ENCODE measurements around the genes RAD54L2 and ABHD14B.

- PRO-cap, 2 experiments, result peak in 2 of 2 experiments; most common plus-strand start chr3:51499445 (in 2); most common minus-strand start chr3:51499258 (in 1)
Observed at GRCh38 chr3:51498862-51499768, 700 bp downstream of the DCAF1 start.

DNA sequence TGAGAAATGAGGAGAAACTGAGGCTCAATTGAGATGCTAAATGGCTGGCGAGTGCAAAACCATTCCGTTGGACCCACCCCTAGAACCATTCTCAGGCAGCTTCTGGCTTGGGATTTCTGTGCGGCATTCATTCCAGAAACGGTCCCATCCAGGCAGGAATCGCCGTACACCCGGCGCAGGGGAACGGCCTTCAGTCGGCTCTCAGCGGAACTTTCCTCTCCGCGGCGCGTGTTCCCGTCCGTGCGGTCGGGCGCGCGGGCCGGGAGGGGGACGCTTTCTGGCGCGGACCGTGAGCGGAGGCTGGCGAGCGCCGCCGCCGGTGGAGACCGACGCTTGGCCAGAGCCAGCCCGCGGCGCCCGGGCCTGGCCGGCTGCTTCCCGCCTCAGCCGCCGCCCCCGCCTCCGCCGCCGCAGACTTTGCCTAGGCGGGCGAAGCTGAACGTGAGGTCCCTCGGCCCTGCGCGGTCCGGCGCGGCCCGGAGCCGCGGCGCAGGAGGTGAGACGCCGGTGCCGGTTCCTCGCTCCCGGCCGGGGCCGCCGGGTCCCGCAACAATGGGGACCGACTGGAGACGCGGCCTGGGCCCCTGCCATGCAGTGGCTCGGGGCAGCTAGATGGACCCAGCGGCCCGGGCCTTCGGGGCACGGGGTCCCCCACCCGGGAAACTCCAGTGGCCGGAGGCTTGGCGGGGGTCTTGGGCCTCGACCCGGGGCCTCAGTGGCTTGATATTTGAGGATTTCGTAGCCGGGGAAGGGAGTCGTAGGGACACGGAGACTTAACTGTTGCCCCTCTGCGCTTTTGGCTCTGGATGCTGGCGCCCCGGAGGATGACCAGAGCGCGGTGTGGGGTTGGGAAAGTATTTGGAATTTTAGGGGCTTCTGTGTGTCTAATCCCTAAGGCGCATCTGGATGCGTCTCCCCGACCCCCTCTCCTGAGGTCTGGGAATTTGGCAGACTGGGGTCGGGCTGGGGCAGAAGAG lies at the start of gene RAD54L2:
Gene RAD54L2 (plus strand): TSS at position 300 of the 977 bp plus-strand sequence.
- PRO-cap, 2 experiments, result peak in 2 of 2 experiments; most common plus-strand start position 297 of the sequence (in 2); most common minus-strand start position 203 of the sequence (in 2)

GRCh38 chr3:51754424-51754818 lies 24.6 kb downstream of the IQCF6 start:
- PRO-cap, 2 experiments, result no peak in any of the 2 experiments

- PRO-cap, 2 experiments, result no peak in any of the 2 experiments
Observed at GRCh38 chr3:51963737-51964886, 3.1 kb downstream of the PCBP4 start.

DNA sequence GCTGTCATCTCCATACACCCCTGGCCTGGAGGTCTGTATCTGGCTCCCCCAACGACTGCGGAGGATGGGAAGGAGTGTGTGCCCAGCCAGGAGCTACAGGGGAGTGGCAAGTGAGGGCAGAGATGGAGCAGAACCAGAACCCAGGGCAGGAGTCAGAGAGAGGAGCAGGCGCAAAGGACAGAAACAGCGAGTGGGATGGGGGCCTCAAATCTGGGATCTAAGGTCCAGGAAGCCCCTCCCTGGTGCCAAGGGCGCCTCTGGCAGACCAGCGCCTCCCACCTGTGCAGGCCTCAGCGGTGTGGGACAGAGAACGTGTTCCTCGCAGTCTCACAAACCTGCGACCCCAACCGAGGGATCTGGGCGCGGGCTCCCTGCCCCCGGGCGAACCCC lies 366 bp downstream of the PCBP4 start:
- PRO-cap, 2 experiments, result peak in 2 of 2 experiments; most common plus-strand start position 247 of the sequence (in 2)

DNA sequence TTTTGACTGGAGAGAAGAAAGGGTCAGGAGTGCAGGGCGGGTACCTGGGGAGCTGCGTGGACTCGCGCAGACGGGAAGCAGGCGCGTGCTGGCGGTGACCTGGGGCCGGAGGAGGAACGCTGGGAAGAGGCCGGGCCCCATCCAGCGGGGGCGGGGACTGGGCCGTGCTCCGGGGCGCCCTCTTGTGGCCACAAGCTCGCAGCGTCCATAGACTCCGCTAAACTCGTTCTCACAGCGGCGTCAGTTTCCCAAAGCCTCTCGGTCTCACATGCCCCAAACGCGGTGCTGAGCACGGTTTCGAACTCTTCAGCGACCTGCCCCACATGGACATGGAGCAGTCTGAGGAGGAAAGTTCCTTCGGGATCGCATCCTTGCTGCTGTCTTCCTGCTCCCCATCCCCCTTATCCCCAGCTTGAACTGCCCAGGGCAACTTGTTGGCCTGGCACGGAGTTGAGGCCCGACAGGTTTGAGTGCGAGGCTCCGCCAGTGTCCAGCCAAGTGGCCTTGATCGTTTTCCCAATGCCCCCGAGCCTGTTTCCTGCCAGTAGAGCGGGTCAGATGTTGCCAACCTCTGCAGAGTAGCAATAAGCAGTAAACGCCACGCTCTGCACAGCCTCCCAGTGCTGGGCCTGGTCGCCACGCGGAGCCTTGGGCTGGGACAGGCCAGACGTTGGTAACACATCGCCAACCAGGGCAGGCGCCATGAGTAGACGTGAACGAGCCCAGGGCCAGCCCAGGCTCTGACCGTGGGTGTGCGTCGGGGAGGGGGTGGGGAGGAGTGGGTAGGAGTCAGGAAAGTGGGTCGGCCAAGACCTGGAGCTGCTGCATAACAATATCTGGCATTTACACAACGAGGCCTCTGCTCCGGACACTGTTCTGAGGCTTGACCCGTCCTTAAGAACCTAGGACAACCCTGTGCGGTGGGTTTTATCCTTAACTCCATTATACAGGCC lies at the start of gene ABHD14B:
Gene ABHD14B (minus strand): TSS at position 129 of the 953 bp plus-strand sequence.
- PRO-cap, 2 experiments, result peak in 1 of 2 experiments; most common plus-strand start position 240 of the sequence (in 1); most common minus-strand start position 118 of the sequence (in 1)

GRCh38 chr3:52048722-52049103 lies 7.7 kb downstream of the DUSP7 start:
- PRO-cap, 2 experiments, result no peak in any of the 2 experiments

- PRO-cap, 2 experiments, result no peak in any of the 2 experiments
Observed at GRCh38 chr3:52153283-52154058, 752 bp downstream of the POC1A start.

DNA sequence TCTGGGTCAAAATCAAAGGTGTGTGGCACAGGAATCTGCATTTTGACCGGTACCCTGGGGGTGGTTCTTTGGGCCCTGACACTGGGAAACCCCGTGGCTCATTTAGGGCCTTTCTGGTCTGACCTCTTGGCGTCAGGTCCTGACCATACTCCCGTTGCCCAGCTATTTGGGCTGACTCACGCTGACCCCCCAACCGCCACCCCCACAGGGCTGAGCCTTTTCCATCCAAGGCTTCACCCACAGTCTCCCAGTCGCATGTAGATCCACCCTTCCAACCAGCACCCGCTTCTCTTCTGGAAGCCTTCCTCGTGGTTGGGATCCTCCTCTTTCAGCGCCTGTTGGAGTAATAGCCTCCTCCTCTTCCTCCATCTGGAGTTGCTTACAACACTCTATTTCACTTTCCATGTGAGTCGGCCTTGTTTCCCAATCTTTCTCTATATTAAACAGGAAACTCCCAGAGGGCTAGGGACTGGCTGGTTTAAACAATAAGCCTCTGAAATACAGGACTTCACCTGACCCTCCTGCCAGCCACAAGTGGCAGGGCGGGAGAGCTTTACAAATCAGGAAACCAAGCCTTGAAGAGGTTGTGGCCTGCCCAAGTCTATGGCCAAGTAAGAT lies 2.1 kb upstream of the ALAS1 start:
- PRO-cap, 2 experiments, result no peak in any of the 2 experiments

- PRO-cap, 2 experiments, result no peak in any of the 2 experiments
Observed at GRCh38 chr3:52255728-52256530, 10.4 kb downstream of the PPM1M start.

DNA sequence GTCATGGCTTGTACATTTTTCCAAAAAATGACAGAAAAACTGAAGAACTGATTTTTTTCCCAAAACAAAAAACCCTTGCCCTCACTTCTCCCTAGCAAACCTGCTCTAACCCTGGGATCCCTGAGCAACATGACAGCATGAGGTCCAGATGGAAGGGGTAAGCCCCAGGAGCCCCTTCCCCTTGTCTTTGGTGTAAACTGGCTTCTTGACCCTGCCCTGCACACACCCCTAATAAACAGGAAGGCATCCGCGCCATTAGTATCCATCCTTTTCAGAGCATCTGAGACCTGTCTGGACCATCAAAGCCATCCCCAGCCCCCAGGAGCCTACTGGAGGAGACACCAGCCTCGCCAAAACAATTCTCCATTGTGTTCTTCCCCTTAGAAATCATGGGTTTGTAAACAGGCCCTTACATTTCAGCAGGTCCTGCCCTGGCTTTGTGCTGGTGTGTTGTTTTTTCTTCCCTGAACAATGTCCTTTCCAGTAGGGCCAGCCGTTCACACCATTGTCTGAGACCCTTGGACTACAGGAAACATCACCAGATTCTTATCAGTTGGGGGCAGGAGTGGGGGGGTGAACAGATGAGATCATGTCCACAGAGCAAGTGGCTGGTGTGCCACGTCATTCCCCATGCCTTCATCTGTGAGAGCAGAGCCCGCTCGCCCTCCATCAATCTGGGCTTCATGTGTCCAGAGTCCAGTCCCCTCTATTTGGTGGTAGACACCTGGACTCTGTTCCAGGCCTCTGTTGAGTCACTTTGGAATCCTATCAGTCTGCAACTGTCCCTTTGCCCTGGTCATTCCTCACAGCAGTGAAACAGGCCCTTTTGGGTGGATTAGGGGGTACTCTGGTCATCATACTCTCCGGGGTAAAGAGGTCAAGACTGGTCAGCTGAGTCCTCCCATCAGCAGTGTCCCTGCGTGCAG lies 15.2 kb downstream of the SEMA3G start:
- PRO-cap, 2 experiments, result no peak in any of the 2 experiments

DNA sequence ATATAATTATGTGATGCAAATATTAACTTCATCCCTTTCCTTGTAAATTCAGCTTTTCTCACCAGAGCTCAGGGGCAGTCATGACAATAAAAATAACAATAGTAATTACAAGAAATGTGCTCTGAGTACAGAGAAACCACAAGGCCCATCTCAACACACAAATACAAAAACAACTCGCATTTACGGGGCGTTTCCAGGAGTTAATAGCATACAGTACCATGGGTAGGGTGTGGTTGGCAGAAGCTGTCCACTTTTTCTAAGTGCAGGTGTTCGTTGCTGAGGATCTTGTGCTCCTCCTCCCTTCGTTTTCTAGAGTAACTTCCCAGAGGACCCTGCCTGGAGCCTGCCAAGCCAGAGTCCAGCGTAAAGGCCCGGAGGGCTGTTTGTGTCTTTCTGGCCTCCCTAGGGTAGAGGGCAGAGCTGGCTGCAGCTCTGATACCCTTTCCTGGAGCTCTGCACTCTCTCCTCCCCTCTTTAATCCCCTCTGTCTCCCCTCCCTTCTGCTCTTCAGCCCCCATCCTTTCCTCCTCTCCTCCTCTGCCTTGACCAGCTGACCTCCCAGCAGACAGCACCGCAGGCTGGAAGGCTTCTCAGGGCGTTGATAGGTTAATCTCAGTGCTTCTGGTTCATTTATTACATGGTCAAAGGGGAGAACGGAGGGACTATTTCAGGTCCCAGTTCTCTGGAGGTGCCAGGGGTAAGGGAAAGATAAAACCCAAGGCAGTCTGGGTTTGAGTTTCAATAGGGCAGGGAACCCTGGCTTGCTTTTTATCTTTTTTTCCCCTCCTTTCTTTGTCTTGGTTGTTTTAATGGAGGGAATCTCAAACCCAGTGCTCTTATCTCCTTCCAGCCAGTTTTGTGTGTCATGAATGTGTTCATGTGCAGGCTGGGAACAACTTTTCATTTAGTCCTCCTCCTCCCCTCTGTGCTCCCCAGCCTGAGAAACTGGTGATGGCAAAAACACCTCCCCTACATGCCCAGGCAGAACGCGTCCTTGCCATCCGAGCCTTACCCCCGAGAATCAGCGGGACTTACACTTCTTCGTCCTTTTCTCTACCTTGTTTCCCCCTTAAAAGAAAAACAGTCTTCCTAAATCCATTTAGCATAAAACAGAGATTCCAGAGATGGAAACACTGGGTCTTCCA lies 11.2 kb downstream of the SEMA3G start:
- PRO-cap, 2 experiments, result no peak in any of the 2 experiments

- PRO-cap, 2 experiments, result no peak in any of the 2 experiments
Observed at GRCh38 chr3:52472215-52472548, 16.8 kb downstream of the NISCH start.

- PRO-cap, 2 experiments, result no peak in any of the 2 experiments
Observed at GRCh38 chr3:52483745-52484198, 11.4 kb upstream of the STAB1 start.

- PRO-cap, 2 experiments, result no peak in any of the 2 experiments
Observed at GRCh38 chr3:52484306-52485086, 10.6 kb upstream of the STAB1 start.

GRCh38 chr3:52495742-52496175 lies 621 bp downstream of the STAB1 start:
- PRO-cap, 2 experiments, result no peak in any of the 2 experiments

- PRO-cap, 2 experiments, result no peak in any of the 2 experiments
Observed at GRCh38 chr3:52503838-52504318, 8.7 kb downstream of the STAB1 start.

- PRO-cap, 2 experiments, result no peak in any of the 2 experiments
Observed at GRCh38 chr3:52547238-52548116, 11.1 kb downstream of the UQCC5 start.

GRCh38 chr3:52563251-52563852 lies 26.9 kb downstream of the UQCC5 start:
- PRO-cap, 2 experiments, result no peak in any of the 2 experiments

DNA sequence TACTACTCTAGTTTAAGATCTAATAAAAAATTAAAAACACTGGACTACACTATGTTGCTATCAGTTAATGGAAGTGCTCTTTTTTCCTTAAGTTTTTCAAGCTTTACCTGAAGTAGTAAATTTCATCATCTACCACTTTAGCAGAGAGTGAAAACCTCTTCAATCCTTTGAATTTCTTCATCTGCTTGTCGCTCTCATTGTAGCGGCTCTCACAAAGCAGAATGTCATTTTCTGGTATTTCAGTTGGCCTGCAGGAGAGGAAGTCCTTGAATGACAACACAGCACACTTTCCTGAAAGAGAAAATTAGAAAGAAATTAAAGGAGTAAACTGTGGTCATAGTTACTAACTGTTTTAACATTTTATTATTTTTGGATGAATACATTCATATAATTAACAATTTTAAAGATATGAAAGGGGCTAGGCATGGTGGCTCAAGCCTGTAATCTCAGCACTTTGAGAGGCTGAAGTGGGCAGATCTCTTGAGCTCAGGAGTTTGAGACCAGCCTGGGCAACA lies 27.6 kb downstream of the UQCC5 start:
- PRO-cap, 2 experiments, result no peak in any of the 2 experiments

All from helper T cell (primary cell).